Hematopoietic multipotent progenitor cell (in vitro differentiated cells): ENCODE measurements around the gene SPPL2A.

DNA sequence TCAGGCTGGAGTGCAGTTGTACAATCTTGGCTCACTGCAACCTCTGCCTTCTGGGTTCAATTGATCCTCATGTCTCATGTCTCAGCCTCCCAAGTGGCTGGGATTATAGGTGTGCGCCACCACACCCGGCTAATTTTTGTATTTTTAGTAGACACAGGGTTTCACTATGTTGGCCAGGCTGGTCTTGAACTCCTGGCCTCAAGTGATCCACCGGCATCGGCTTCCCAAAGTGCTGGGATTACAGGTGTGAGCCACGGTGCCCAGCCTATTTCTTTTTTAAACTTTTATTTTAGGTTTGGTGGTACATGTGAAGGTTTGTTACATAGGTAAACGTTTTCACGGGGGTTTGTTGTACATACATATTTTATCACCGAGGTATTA lies 44.1 kb downstream of the USP8 start:
- CAGE, long polyA plus RNA, result no peak

DNA sequence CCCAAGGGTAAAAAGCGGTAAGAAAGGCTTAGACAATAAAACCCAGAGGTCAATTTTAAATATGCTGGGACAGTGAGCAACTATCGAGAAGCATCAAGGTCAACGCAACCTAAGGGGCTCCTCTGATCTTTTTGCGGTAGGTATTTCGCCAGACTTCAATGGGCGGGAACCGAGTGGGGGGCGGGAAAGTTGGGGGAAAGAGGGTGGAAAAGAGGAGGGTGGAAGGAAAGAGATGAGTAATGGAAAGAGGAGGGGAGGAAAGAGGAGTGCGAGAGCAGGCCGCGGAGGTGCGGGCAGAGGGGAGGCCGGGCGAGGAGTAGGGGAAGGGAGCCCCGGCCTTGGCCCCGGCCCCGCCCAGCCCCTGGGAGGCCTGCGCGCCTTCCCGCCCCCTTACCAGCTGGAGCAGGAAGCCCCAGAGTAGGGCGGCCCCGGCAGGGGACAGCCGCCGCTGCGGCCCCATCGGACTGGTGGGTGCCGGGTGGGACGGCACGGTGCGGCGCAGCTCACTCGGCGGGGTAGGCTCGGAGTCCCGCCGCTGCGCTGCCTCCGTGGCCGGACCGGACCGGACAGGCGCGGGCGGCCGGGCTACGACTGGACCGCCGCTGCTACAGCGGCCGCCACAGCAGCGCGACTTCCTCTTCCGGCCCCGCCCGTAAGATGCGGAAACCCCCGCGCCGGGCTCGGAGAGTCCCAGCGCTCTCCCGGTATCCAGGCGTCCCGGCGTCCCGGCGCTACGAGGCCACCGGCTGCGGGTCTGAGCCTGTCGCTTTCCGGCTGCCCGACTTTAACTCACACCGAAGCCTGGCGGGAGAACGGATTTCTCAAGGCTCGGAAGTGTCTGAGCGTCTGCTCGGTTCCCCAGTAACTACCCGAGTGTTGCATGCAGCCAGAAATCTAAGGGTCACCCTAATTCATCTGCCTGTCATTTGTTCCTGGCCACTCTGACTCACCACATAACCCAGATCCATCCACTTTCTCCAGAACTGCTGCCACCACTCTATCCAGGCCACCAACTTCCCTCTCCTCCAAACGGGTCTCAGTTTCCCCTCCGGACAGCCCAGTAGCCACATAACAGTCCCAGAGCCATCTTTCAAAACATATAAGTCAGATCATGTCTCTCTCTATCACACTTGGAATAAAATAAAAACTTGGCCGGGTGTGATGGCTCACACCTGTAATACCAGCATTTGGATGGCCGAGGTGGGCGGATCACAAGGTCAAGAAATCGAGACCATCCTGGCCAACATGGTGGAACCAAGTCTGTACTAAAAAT lies at the start of gene SPPL2A:
SPPL2A (minus strand) TSS at position 633 of the 1,273 bp plus-strand sequence.
- CAGE, long polyA plus RNA, result no peak

DNA sequence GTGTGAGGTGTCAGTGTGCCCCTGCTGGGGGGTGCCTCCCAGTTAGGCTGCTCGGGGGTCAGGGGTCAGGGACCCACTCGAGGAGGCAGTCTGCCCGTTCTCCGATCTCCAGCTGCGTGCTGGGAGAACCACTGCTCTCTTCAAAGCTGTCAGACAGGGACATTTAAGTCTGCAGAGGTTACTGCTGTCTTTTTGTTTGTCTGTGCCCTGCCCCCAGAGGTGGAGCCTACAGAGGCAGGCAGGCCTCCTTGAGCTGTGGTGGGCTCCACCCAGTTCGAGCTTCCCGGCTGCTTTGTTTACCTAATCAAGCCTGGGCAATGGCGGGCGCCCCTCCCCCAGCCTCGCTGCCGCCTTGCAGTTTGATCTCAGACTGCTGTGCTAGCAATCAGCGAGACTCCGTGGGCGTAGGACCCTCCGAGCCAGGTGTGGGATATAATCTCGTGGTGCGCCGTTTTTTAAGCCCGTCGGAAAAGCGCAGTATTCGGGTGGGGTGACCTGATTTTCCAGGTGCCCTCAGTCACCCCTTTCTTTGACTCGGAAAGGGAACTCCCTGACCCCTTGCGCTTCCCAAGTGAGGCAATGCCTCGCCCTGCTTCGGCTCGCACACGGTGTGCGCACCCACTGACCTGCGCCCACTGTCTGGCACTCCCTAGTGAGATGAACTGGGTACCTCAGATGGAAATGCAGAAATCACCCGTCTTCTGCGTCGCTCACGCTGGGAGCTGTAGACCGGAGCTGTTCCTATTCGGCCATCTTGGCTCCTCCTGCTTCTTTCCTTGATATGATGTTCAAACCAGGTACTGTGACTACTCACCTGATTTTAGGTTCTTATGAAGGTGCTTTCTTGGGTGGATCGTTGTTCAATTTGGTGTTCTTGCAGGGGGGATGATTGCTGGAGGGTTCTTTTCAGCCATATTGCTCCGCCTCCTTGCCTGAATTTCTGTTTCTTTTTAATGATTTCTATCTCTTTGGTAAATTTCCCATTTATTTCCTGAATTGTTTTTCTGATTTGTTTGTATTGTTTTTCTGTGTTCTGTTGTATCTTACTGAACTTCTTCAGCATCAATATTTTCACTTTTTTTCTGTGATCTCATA lies 57.5 kb downstream of the TNFAIP8L3 start:
- CAGE, long polyA plus RNA, result no peak

- CAGE, long polyA plus RNA, result no peak
Measured at GRCh38 chr15:51077120-51077562, 17.6 kb downstream of the TNFAIP8L3 start.

GRCh38 chr15:51160047-51160317 lies 65.3 kb upstream of the TNFAIP8L3 start:
- CAGE, long polyA plus RNA, result no peak

DNA sequence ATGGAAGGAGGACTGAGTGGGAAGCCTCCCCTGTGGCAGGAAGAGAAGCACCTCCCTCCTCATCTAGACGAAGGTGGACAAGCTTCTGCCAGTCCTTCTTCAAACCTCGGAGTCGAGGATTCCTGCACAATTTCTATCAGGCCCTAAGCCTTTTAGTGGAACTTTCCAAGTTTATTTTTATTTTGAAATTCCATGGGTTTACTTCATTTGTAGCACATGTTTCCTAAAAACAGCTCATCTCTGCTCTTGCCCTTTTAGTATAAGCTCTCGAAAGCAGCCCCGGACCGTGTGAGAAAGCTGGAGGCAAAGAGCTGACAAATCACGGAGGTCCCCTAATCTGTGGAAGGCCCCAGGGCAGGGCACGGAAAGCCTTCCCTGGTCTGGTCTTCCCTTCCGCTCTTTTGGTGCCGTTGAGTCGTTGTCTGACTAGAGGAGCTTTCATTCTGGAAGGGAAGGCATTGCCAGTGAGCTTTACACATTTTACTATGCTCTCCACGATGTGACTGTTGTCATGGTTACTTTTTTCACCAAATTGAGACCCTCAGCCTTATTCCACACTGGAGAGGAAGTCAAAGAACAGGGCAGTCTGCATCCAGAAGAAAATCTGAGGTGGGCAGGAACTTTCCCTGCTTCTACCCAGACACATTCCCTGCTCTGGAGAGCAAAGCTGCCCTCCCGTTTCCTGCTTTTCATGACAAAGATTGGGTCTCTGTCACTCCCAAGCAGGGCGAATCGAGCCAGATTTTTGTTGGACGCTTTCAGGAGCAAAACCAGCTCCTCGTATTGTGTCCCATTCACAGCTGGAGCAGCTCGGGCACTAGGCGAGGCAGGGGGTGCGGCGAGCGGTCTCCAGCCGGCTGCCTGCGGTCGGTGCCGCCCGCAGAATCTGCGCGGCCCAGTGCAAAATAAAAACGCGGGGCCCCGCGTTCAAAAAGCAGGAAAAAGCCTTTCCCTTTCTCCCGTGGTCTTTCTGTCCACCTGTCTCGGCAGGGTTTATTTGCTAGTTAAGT lies 71.7 kb downstream of the CYP19A1 start:
- CAGE, long polyA plus RNA, result no peak

DNA sequence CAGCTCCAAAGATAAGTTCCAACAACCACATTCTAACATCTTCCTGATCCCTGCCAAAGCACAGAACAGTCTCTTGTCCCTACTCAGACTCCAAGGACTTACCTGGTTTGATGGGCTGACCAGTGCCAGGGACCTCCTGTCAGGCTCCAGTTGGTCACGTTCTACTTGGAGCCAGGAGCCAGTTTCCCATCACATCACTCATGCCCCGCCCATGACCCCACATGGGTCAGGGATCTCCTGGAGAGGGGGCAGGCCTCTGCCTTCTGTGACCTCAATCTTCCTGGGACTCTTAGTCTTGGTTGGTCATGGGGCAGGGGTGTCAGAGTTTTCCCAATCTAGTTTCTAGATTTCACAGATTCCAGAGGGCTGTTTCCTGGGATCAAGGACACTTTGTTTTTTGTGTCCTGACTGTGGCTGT lies 20.1 kb downstream of the CYP19A1 start:
- CAGE, long polyA plus RNA, result no peak

- CAGE, long polyA plus RNA, result no peak
Measured at GRCh38 chr15:51837793-51838174, 8.3 kb downstream of the TMOD3 start.

DNA sequence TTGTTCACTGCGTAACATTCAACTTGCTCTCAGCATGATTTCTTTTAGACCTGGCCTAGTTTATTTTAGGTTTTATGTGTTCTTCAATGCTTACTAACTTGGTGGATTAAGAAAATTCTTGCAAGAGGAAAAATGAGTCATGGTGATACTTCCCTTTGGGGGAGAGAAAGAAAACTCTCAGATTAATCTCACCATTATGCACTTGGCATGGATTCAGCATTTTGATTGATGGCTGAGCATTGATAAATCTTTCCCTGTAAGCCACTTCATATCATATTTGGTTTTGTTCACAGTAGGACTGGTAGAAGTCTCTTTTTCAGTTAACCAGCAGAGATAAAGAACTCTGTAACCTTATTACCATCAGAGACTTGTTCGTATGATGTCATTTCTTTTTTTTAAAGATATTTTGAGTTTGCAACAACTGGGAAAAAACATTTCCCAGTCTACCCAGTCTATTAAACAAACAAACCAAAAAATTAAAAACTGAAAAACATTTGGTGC lies 17.0 kb downstream of the TMOD3 start:
- CAGE, long polyA plus RNA, result no peak

- CAGE, long polyA plus RNA, result no peak
Measured at GRCh38 chr15:52185053-52185796, 6.0 kb downstream of the GNB5 start.

DNA sequence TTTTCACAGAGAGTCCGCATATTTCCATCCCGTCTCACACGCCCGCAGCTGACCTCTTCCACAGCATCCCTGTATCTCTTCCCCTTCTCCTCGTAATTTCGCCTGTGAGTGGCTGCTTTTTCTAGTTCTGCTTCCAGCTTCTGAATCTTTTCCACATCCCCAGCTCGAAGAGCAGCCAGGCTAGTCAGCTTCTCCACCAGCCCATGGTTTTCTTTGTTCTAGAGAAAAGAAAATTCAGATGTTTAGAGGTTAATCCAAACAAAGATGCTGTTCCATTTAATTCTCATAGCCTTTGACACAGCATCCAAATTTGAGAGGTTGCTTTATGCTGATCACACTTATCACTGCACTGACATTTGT lies 46.2 kb upstream of the GNB5 start:
- CAGE, long polyA plus RNA, result no peak

- CAGE, long polyA plus RNA, result no peak
Measured at GRCh38 chr15:52256377-52256774, 39.2 kb downstream of the MYO5C start.

DNA sequence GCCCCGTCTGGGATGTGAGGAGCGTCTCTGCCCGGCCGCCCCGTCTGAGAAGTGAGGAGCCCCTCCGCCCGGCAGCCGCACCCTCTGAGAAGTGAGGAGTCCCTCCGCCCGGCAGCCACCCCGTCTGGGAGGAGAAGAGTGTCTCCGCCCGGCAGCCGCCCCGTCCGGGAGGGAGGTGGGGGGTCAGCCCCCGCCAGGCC lies 9.7 kb downstream of the MYO5C start:
- CAGE, long polyA plus RNA, result no peak

GRCh38 chr15:52293443-52294228 lies 2.0 kb downstream of the MYO5C start:
- CAGE, long polyA plus RNA, result no peak

DNA sequence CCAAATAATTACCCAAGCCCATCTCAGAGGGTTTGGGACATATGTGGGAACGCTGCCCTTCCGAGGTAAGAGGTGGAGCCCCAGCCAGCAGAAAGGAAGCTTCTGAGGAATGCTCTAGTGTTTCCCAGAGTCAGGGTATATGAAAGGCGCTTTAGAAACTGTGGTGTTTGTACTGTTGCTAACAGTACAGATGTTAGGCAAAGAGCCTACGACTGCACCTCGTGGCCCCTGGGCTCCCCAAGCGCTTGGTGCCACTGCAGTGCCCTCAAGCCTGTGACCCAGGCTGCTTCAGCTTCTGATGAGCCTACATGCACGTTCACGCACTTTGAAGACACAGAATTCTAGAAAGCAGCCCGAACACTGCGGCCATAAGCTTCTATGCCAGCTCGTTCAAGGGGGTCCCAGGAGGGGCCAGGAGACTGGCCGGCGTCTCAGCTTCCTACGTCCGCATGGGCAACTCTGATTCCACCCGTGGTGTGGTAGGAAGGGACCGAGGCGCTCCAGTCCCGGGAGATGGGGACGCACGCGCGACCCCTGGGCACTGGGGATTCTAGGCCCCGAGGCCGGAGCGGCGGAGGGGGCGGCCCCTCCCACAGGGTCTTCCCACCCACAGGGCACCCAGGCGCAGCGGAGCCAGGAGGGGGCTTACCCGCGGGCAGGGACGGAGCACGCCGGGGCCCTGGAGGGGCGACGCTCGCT lies 722 bp downstream of the MYO5C start:
- CAGE, long polyA plus RNA, result no peak

DNA sequence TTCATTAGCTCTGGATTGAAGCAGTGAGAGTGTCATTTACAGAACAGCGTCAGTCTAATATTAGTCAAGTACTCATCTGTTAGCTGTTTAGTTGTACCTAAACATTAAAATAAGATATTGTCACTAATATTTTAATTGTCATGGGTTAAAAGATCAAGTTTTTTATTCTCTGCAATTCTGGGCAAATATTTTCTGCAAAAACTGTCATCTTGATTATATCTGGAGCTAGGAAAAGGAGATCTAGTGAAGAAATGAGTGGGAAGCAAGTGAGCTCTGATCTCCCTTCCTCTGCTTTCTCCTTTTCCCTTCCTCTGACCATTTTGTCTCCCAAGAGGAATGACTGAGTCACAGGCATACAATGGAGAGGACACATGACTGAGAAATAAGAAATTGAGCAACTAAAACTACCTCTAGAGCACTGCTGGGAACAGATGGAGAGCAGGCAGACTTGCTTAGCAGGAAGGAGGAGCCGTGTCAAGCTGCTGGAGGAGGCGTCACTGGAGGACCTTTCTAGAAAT lies 66.8 kb upstream of the MYO5C start:
- CAGE, long polyA plus RNA, result no peak

- CAGE, long polyA plus RNA, result no peak
Measured at GRCh38 chr15:52466065-52466830, 62.4 kb downstream of the MYO5A start.

GRCh38 chr15:52518845-52519338 lies 9.8 kb downstream of the MYO5A start:
- CAGE, long polyA plus RNA, result no peak

- CAGE, long polyA plus RNA, result no peak
Measured at GRCh38 chr15:52589390-52589867, 20.6 kb upstream of the ARPP19 start.

GRCh38 chr15:52602217-52602858 lies 33.5 kb upstream of the ARPP19 start:
- CAGE, long polyA plus RNA, result no peak